ENCODE measurements around a stretch of chr2.

- RRBS: no CpG with 5 or more reads among the region's 13 CpGs
Observed at GRCh38 chr2:25077947-25078900, 36.3 kb downstream of the EFR3B start.

DNA sequence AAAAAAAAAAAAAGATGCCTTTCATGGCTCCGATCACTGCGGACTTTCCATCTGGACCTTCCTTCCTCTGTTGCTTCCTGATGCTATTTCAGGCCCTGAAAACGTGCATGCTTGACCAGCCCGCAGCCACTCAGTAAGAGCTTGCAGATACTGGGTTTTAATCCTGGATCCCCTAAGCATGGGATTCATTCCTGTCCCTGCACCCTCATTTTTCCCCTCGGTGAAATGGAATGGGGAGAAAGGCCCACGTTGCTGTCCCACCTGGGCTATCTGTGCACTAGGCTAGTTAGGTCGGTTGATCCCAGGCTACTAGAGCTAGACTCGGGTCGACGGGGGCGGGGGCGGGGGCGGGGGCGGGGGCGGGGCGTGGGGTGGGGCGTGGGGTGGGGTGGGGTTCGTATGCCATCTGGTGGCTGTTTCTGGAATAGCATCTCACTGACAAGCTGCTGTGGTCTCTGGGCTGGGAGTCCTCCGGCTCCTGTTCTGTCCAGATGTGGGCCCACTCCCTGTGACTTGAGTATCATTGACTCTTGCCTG lies 39.3 kb downstream of the POMC start:
- RRBS: no CpG with 5 or more reads among the region's 19 CpGs

- RRBS: no CpG with 5 or more reads among the region's 7 CpGs
Observed at GRCh38 chr2:25247086-25247341, 78.6 kb upstream of the POMC start.

- RRBS: no CpG with 5 or more reads among the region's 35 CpGs
Observed at GRCh38 chr2:25250101-25251170, 82.1 kb upstream of the POMC start.

DNA sequence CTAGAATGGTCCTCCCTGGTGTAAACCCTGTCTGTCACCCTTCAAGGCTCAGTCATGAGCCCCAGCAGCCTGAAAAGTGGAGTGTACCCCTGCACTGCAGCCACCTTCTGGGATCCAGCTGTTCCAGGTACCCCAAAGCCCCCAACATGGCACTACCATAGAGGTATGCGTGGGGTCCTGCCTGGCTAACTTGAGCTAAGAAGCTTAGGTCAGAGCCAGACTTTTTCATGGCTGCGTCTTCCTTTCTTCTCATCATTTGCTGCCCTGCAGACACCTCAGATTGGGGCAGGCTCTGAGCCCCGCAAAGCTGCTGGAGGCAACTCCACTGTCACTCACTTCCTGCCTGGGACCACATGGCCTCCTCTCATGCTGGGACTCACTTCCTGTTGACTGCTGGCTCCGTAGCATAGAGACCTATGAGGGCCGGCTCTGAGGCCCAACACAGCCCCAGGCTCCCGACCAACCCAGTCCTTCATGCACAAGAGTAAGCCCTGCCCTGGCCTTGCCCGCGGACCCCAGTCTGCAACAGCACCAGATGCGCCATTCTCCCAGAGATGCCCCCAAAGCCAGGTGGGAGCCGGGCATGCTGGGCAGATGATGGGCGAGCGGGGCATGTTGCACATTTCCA lies 55.8 kb downstream of the DNMT3A start:
- RRBS: 95% methylated on average over 3 of the region's 12 CpGs

DNA sequence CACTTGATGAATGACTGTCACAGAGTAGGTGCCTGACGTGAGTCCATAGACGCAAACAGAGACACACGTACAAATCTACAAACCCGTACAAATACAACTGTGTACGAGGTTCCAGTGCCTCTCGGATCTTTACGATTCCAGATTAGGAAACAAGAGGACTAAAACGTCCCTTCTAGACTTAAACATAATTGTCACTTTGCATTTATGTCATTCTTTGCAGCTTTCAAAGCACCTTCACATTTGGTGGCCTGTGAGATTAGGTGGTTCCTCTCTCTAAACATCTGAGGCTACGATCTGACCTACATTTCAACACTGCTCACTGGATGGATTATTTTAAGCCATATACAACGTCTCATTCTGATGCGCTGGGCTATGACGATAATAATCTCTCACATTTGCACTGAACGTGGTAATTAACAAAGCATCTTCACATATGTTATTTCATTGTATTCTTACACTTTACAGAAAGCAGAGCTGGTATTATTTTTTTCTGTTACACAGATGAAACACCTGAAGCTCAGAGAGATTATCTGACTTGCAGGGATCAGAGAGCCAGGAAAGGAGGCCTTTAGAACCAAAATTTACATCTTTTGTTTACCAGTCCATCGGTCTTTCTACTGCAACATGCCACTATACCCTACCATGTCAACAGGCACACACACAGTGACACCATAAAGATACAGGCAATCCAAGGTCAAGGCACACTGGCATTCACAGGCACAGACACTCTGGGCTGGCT lies 36.5 kb downstream of the DNMT3A start:
- RRBS: no CpG with 5 or more reads among the region's 14 CpGs

- RRBS: 80% methylated on average over 7 of the region's 11 CpGs
Observed at GRCh38 chr2:25313964-25314263, 27.8 kb downstream of the DNMT3A start.

DNA sequence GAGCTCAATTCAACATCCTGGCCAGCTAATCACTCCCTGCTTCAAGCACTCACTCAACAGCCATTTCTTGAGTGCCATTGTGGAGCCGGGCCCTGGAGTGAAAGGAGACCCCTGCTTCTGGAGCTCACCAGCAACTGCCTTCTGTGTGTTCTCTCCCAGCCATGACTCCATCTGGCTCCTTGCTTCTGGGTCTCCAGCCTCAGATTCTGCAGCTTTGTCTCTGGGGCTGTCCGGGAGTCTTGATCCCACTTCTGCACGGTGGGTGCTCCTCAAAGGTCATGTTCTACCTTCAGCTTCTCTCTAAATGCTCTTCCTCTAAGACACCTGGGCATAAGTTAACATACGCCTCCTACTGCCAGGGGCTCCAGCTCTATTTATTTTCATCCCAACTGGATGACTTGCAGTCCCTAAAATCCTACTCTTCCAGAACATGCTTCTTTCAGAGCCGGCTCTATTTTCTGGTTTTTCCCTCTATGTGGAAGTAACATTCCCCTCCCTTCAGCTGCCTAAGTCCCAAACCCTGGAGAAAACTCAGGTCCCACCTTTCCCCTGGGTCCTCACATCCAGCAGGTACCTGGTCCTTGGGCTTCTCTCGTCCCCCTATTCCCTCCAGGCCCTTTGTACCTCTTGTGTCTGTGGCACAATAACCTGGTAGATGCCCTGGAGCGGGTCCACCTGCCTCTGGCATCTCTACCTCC lies 14.2 kb downstream of the DNMT3A start:
- RRBS: no CpG with 5 or more reads among the region's 7 CpGs

- RRBS: 1% methylated on average over 24 of the region's 56 CpGs
Observed at GRCh38 chr2:25376606-25377692, 35.2 kb upstream of the DNMT3A start.

DNA sequence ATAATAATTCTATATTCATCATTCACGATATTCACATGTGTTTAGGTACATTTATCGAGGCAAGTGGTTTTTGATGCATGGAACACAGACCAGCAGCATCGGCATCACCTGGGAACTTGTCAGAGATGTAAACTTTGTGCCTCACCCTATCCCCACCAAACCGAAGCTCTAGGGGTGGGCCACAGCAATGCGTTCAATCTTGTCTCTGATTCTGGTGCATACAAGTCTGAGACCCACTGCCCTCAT lies 78.1 kb upstream of the DNMT3A start:
- RRBS: no CpG with 5 or more reads among the region's 5 CpGs

- RRBS: no CpG with 5 or more reads among the region's 2 CpGs
Observed at GRCh38 chr2:25571361-25571904, 101.9 kb downstream of the DTNB start.

GRCh38 chr2:25650257-25650643 lies 23.1 kb downstream of the DTNB start:
- RRBS: no CpG with 5 or more reads among the region's 3 CpGs

GRCh38 chr2:25749825-25750649 lies 76.7 kb upstream of the DTNB start:
- RRBS: no CpG with 5 or more reads among the region's 6 CpGs

- RRBS: no CpG with 5 or more reads among the region's 4 CpGs
Observed at GRCh38 chr2:25867611-25868226, 10.6 kb downstream of the ASXL2 start.

GRCh38 chr2:25999423-25999910 lies 17.2 kb upstream of the KIF3C start:
- RRBS: no CpG with 5 or more reads among the region's 7 CpGs

- RRBS: no CpG with 5 or more reads among the region's 2 CpGs
Observed at GRCh38 chr2:26078186-26078819, 44.4 kb downstream of the RAB10 start.

DNA sequence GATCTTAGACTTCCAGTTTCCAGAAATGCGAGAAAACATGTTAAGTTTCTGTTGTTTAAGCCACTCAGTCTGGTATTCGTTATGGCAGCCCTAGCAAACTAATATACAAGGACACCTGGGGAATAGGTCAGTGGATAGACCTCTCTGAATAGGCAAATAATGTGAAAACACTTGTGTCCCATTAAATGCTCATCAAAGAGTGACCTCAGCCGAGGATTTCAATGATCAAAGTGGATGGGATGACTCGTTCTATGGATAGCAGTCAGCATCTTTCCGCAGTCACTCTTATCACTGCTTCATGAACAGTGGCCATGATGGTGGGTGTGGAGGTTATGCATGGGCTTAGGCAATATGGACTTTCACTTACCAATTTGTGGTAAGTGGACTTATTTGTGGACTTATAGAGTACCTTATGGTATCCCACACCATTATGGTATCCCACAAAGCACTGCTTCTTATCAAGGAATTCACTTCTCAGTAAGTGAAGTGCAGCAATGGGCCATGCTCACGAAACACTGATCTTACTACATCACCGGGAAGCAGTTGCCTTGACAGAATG lies 22.1 kb downstream of the HADHA start:
- RRBS: no CpG with 5 or more reads among the region's 7 CpGs

GRCh38 chr2:26243098-26243389 lies 1.4 kb downstream of the HADHA start:
- RRBS: no CpG with 5 or more reads among the region's 6 CpGs

GRCh38 chr2:26243518-26244534 lies 606 bp downstream of the HADHA start:
- RRBS: 3% methylated on average over 8 of the region's 38 CpGs

- RRBS: no CpG with 5 or more reads among the region's 30 CpGs
Observed at GRCh38 chr2:26345256-26345910, 560 bp upstream of the SELENOI start.